Temporal lobe (tissue), 2 donors: ENCODE data around the genes ICOSLG and KRTAP10-5.

DNA sequence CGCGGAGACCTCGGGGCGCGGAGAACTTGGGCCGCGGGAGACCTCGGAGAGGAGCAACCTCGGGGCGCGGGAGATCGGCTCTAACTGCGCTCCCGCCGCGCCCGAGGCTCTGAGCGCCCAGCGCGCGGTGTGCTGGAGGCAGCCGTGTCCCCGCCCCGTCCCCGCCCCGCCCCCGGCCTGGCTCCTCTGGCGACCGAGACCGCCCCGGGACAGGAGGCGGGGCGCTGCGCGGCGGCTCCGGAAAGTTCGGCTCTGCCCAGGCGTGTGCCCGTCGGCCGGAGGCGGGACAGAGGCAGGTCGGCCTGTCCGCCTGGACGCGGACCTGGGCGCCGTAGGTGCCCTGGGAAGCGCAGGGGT lies at the start of gene ICOSLG:
Gene ICOSLG, minus strand, starts transcription at position 88 of the 357 bp plus-strand sequence.
- RAMPAGE, long total RNA = no peak

GRCh38 chr21:44254375-44254754 lies 7.3 kb downstream of the DNMT3L start:
- RAMPAGE, long total RNA = no peak

DNA sequence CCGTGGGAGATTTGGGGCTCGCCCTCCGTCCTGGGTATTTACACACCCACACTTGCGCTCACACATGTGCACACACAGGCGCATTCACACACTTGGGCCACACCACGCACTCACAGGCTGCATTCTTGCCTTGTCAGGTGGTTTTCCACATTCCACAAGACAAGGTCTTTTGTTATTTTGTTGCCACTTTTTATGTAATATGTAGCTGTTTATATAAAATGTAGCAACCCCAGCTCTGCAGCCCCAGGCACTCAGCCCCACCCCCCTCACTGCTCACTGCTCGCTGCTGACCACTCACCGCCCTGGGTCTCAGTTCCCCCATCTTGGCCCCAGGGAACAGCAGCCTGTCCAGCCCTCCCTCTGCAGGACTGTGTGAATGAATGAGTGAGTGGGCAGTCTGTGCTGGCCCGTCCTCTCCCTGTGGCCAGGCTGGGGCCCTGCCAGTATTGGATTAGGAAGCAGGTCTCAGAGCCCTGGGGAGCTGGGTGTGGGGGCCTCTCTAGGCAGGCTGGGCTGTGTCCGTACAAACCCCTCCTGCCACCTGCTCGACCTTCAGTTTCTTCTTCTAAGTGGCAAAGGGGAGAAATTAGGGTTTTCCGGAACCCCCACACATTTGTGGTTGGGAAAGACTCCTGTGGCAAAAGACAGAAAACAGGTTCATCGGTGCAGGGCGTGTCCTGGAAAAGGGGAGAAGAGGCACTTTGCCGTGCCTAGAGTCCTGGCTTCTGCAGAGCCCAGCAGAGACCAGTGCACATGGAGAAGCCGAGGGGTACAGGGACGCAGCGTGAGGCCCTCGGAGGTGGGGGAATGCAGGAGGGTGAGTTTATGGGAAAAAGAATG lies 7.7 kb downstream of the PFKL start:
- RAMPAGE, long total RNA = no peak

GRCh38 chr21:44323552-44323970 lies 15.6 kb downstream of the CFAP410 start:
- RAMPAGE, long total RNA = no peak

GRCh38 chr21:44517128-44517789 lies 22.7 kb downstream of the KRTAP10-1 start:
- RAMPAGE, long total RNA = no peak

- RAMPAGE, long total RNA = no peak
Observed at GRCh38 chr21:44580249-44580926, at the start of gene KRTAP10-5. TSS of gene KRTAP10-5 (minus strand) at chr21:44580604.

GRCh38 chr21:44709552-44709926 lies 1.8 kb downstream of the TSPEAR start:
- RAMPAGE, long total RNA = no peak

- RAMPAGE, long total RNA = no peak
Observed at GRCh38 chr21:44800870-44801600, 585 bp downstream of the UBE2G2 start.

GRCh38 chr21:44805510-44806544 lies 4.2 kb upstream of the UBE2G2 start:
- RAMPAGE, long total RNA = no peak

DNA sequence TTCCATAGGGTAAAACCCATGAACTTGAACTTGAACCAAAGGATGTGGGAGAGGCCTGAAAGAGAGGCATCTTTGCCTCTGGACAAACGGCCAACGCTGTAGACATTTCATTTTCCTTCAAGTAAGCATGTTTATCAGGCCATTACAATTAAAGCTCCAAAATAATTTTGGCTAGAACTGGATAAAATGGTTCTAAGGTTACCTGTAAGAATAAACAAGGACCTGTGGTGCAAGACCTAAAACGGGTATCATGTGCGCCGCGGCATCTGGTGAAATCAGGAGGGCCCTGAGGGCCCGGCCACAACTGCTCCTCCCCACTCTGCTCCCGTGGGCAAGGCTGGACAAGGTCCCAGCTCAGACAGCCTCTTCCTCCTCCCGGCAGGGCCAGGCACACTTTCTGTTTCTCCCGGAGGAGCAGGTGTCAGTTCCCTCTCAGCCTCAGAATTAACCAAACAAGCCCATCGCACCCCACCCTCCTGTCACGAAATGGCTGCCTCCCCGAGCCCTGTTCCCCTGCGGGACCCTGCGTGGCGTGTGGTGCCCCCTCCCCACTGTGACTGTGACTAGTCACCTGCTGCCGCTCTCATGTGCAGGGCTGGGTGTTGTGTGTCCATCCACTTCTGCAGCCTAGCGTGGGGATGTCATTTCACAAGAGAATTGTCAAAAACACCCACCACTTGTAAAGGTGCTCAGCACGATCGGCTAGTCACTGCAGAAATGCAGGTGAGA lies 15.2 kb downstream of the PTTG1IP start:
- RAMPAGE, long total RNA = no peak

GRCh38 chr21:44870626-44871315 lies 2.7 kb downstream of the PTTG1IP start:
- RAMPAGE, long total RNA = no peak

GRCh38 chr21:44927219-44928036 lies 6.7 kb upstream of the ITGB2 start:
- RAMPAGE, long total RNA = no peak

DNA sequence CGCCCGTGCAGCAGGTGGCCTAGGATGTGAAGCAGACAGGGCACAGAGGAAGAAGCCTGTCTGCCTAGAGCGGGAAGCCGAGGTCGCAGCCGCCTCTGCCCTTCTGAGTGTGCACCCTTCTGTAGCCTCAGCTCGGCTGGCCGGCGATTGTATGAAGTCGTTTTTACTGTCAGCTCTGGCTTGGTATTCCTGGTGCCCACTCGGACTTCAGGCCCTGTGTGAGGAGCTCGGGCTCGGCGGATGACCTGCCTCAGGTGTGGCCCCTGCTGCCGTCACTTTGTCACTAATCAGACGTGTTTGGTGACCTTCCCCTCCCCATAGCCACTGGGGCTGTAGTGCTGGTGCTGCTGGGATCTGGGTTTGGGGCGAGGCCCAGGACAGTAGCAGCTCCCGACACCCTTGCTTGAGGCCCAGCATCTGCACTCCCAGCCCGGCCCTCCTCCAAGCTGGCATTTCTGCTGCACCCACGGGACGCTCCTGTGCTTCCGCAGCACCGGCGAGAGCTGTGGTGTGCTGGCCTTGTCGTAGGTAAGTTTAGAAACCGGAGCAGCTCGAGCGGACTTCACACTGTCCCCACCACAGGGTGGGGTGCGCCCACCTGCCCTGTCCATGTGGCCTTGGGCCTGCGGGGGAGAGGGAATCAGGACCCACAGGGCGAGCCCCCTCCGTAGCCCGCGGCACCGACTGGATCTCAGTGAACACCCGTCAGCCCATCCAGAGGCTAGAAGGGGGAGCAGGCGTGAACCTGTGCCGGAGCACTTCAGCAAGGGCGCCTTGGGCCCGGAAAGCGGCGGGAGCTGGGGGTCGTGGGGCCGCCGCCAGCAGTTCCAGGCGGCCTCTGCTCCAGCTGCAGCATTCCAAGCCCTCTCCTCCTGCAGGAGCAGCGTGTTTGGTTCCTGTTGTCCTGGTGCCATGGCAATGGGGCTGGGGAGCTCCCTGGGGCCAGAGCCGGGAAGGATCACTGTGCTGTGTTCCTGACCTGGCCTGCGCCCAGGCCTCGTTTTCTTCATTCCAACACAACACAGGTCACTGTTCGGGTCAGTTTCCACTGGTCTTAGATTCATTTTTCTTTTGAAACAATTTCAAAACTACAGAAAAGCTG lies 18.4 kb downstream of the SLX9 start:
- RAMPAGE, long total RNA = no peak

DNA sequence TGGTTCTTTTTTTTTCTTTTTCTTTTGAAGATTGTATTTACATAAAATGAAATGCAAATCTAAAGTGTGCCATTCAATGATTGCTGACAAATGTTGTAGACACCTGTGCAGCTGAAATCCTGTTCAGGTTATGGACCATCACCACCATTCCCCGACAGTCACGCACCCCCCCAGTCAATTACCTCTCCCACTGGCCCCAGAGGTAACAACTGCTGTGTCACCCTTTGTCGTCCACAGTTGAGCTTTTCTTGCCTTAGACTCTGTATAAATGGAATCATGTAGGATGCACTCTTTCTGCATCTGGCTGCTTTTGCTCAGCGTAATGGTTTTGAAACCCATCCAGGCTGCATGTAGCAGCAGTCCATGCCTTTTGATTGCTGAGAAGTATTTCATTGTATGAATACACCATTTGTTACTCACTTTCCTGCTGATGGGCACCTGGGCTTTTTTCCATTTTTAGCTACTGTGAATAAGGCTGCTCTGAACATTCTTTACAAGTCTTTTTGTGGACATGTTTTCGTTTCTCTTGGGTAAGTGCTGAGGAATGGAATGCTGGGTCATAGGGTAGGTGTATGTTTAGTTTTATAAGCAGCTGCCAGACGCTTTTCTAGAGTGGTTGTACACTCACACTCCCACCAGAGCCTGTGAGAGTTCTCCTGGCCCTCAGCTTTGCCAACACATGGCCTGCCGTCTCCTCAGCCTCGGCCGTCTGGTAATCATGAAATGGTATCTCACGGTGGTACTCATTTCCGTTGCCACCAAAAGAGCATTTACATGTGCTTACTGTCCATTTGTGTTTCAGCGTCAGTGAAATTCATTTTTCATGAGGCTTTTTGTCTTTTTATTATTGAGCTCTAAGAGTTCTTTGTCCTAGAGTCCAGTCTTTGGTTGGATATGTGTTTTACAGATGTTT lies 22.6 kb downstream of the SLX9 start:
- RAMPAGE, long total RNA = no peak

DNA sequence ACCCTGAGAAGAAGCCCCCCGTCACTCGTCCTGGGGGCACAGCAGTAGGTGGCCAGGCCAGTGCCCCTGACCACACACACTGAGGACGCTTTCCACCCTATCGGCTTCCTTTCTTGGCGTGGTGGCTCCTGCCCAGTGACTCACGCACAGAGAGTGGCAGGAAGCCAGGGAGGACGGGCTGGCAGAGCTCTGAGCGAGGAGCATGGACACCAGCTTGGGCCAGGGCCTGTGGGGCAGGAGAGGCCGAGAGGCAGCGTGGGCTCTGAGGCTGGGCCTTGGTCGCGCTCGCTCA lies 61.1 kb downstream of the SLX9 start:
- RAMPAGE, long total RNA = no peak

GRCh38 chr21:45012289-45012966 lies 62.0 kb upstream of the ADARB1 start:
- RAMPAGE, long total RNA = no peak

GRCh38 chr21:45030650-45030975 lies 43.8 kb upstream of the ADARB1 start:
- RAMPAGE, long total RNA = no peak

DNA sequence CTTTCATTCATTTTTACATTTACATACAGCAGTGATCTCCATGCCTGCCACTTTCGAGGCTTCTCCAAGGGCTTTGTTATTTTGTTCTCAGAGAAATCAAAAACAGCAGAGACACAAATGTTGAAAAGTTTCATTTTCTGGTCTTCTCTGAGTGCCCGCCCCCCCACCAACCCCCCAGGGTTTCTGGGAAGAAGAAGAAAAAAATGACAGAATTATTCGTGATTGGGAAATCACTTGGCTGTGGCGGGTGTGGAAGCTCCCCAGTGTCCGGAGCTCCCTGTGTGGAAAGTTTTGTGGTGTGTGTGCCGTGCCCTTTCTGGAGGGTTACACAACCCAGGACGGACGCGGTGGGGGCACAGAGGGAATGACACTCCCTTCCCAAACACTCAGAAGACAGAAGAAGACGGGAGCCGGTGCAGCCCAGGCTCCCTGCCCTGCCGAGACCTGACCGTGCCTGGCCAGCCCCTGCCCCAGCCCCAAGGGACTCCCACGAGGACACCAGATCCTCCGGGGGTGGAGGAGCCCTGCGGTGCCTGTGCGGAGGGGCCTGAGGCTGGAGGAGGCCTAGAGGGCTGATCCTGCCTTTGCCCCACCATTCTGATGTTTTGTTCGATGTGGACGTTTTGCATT lies 33.1 kb upstream of the ADARB1 start:
- RAMPAGE, long total RNA = no peak

- RAMPAGE, long total RNA = no peak
Observed at GRCh38 chr21:45074930-45075222, 496 bp downstream of the ADARB1 start.

DNA sequence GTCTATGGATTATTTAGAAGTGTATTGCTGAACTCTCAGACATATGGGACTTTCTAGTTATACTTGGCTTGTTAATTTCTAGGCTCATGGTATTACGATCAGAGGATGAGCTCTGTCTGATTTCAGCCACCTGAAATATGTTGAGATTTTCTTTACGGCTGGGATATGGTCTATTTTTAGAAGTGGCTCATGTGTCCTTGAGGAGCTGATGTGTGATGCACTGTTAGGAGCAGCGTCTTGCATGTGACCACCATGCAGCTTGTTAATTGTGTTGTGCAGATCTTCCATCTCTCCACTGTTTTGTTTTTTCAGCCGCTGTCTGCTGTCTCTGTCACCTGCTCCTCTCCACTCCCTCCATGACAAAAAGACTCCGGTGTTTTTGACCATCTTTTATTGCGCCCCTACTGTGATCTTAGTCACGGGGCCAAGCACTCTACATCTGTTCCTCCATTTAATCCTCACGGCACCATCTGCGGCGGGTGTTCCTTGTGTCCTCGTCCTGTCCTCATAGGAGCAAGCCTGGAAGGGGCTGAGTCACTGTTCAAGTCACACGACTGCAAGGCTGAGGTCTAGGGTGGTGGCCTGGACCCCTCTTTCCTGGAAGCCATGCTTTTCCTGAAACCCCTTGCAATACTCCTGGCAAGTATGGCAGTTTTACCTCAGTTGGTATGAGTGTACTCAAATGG lies 51.8 kb downstream of the ADARB1 start:
- RAMPAGE, long total RNA = no peak